Esophagus muscularis mucosa (tissue), 4 donors: Measurements from ENCODE around the genes ZNF420, C19orf33, PSMD8 and GGN.

DNA sequence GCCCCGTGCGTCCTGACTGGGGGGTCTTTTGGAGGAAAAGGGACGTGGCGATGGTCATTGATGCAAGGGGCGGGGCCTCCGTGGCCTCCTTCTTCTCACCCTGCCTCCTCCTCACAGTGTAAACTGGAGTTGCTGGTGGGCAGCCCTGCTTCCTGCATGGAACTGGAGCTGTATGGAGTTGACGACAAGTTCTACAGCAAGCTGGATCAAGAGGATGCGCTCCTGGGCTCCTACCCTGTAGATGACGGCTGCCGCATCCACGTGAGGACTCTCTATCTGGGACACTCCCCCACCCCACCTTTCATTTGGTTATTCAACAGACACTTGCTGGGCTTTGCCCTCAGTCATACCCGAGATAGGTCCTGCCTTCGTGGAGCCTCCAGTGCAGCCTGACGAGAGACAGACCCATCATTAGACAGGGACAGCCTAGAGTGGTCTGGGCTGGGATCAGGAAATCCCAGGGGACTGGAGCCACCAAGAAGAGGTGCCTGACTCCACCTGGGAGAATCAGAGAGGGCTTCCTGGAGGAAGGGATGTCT is 725 bp downstream of the TBCB start:
- PRO-cap: no peak
- RAMPAGE, long total RNA, 4 experiments: no peak in any of the 4 experiments

- PRO-cap: no peak
- RAMPAGE, long total RNA, 4 experiments: no peak in any of the 4 experiments
These were observed 56.9 kb downstream of the ZNF146 start for GRCh38 chr19:36271683-36272269.

DNA sequence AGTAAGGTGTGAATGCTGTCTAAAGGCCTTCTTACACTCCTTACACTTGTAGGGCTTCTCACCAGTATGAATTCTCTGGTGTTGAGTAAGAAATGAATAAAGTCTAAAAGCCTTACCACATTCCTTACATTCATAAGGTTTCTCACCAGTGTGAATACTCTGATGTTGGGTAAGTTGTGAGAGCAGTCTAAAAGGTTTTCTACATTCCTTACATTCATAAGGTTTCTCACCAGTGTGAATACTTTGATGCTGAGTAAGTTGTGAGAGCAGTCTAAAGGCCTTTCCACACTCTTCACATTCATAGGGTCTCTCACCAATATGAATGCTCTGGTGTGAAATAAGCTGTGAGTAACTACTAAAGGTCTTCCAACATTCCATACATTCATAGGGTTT is 38.8 kb downstream of the ZFP14 start:
- PRO-cap: no peak
- RAMPAGE, long total RNA, 4 experiments: no peak in any of the 4 experiments

DNA sequence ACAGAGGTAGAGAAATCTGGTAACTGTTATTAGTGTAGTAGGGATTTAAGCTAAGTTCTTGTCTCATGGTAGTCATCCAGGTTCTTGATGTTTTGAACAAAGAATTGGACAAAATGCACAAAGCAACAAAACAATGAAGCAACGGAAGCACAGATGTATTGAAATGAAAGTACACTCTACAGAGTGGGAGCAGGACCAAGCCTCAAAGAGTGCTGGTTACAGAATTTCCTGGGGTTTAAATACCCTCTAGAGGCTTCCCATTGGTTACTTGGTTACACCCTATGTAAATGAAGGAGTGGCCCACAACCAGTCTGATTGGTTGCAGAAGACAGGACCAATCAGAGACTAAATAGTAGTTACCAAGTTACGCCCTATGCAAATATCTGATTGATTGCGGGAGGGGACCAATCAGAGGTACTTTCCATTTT is 5.3 kb upstream of the ZFP82 start:
- PRO-cap: no peak
- RAMPAGE, long total RNA, 4 experiments: no peak in any of the 4 experiments

GRCh38 chr19:37077520-37078721 is at the start of gene ZNF420:
ZNF420 (plus strand) TSS chr19:37078433.
- PRO-cap: bidirectional peak, plus-strand start at chr19:37078456, minus-strand start at chr19:37078197
- RAMPAGE, long total RNA, 4 experiments: start-site peak on the plus strand in 4 of 4 experiments, at chr19:37078433-37078473 at its widest, 99 to 257 reads per replicate; start-site peak on the minus strand in 2 of 4 experiments, at chr19:37078190-37078351 at its widest, 5 to 10 reads per replicate

- PRO-cap: no peak
- RAMPAGE, long total RNA, 4 experiments: no peak in any of the 4 experiments
These were observed 21.9 kb upstream of the ZNF875 start for GRCh38 chr19:37312257-37313174.

DNA sequence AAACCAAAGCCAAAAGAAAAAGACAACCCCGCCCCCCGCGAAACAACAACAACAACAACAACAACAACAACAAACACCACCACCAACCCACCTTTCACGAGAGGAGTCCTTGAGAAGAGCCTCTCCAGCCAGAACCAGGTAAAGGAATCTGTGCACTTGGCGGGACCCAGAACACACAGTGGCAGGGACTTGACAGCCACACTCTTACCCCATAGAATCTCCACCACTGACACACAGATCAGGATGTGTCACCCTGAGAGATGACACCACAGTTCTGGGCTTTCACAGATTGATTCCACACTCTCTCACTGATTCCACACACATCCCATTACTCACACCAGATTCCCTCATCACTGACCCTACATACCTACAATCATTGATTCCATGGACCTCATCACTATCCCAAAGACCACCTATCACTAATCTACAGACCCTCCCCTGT is 21.3 kb upstream of the ZNF875 start:
- PRO-cap: no peak
- RAMPAGE, long total RNA, 4 experiments: no peak in any of the 4 experiments

DNA sequence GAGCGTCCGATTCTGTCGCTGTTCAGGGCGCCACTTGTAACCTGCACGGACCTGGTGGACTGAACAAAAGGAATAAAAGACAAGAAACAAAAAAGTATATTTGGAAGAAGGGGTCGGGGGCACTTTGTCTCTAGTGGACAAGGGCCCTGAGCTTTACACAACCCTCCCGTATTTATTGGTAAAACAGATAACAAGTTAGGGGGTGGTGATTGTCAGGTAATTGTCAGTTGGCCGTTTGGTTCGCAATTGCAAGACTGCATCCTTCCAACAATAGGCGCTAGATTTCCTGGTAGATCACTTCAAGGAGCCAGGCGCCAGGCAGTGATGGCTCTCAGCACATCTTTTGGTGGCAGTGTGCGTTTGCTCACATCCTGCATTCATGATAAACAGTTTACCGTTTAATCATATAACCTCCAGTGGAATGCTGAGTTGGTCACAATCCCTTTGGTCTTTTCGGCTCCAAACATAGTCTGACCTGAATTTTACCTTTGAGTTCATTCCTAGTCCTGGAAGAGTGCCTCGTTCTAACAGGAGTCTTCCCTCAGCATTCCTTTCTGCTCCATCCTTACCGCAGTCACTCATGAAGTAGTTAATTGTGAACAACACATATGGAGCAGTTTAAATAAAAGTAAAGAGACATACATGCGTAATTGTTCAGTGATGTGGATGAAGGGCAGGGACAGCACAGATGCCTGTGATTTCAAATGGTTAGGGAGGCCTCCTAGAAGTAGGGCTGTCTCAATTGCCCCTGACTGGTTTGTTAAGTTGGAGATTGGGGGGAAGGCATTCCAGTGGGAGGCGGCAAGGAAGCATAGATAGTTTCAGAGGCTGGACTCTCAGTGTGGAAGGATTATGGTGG is 1.2 kb downstream of the ZNF875 start:
- PRO-cap: no peak
- RAMPAGE, long total RNA, 4 experiments: no peak in any of the 4 experiments

- PRO-cap: no peak
- RAMPAGE, long total RNA, 4 experiments: no peak in any of the 4 experiments
These were observed 20.4 kb downstream of the ZNF607 start for GRCh38 chr19:37698973-37699662.

DNA sequence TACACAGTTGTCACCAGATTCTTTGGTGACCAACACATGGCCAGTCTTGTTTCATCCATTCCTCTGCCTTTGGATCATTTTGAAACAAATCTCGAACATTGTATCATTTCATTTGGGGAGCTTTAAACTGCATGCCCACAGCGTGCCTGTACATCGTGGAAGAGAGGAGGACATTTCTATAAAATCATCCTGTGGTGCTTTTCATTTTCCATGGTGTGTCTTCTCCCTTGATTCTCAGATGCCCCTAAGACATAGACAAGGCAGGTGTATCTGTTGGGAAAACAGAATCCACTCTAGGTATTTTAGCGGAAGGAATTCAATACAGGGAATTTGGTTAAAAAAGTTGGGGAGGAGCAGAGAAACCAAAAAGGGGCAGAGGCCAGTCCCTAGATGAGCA is 145.0 kb downstream of the SIPA1L3 start:
- PRO-cap: no peak
- RAMPAGE, long total RNA, 4 experiments: no peak in any of the 4 experiments

DNA sequence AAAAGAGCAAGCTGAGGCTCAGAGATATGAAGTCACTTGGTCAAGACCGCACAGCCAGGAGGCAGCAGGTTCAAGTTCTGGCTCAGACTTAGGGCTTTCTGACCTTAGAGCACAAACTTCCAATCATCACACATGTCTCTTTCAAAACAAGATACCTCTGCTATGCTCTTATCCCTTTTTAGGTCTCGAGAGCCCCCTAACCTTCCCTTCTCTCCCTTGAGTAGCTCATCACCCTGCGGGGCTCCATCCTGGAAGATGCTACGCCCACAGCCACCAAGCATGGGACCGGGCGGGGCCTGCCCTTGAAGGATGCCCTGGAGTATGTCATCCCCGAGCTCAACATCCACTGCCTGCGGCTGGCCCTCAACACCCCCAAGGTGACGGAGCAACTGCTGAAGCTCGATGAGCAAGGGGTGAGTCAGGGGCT is 124.3 kb downstream of the DPF1 start:
- PRO-cap: no peak
- RAMPAGE, long total RNA, 4 experiments: no peak in any of the 4 experiments

DNA sequence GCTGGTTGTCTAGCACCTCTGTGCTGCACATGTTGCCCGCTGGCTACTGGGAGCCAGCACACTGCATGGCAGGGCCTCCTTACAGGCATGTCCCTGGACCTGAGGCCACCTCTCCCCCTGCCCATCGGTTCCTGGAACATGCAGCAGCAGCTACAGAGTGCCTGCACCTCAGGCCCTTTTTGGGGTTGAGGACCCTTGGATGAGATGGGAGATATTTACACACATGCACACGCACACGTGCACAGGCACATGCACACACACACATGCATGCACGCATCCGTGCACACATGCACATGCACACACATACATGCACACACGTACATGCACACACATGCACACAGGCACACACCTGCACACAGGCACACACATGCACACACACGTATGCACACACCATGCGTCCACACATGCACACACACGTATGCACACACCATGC is 112.4 kb downstream of the DPF1 start:
- PRO-cap: no peak
- RAMPAGE, long total RNA, 4 experiments: no peak in any of the 4 experiments

GRCh38 chr19:38172104-38172653 is 51.8 kb downstream of the DPF1 start:
- PRO-cap: no peak
- RAMPAGE, long total RNA, 4 experiments: no peak in any of the 4 experiments

DNA sequence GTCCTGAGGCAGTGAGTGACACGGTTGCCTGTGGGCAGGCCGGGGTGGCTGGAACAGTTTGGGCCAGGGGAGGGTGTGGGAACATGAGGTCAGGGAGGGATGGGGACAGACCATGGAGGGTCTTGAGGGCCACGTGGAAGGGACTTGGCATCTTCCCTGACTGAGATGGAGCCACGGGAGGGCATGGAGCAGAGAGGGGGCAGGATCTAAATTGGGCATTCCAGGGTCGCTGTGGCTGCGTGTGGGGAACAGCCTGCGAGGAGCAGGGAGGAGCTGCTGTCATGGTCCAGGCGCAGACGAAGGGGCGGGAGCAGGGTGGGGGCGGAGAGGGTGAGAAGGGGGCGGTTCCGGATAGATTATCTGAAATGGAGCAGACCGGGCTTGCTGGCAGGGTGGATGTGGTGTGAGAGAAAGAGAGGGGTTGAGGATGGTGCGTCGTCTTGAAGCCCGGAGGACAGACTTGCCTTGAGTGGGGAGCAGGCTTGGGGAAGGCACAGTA is 40.9 kb downstream of the DPF1 start:
- PRO-cap: unidirectional peak, plus-strand start at position 359 of the sequence
- RAMPAGE, long total RNA, 4 experiments: no peak in any of the 4 experiments

DNA sequence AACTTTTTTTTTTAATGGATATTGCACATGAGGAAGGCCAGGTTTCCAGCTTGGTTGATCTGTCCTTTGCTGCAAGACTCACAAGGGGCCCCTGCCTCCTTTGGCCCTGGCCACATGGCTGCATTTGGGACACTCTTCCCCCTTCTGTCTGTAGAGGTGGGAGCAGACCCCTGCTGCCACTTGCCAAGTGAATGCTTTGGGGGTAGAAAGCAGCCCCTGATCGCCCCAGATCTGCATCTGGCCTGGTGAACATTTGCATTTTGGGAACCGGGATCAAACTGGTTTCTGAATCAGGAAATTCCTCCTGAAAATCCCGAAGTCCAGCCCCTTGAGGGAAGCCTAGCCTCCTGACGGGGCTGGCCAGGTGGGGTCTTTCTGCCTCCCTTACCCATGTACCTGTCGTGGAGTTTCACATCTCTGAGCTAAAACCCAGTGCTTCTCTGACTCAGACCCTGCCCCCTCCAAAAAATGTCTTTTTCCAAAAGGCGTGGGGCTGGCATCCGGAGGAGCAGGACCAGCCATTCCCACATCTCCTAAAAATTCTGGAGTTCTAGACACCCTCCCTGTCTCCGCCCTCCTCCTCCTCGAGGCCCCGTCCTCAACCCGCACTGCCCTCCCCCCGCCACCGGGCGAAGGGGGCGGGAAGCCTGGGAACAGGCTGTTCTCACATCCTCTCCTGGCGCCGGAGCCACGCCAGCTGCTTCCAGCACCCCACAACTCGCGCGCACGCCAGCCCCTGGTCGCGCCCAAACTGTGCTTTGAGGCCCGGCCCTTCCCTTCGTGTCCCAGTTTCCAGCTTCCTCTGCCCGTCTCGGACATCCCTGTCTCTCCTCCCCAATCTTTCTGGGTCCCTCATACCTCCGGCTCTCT is 14.7 kb downstream of the DPF1 start:
- PRO-cap: bidirectional peak, plus-strand start at position 788 of the sequence, minus-strand start at position 552 of the sequence
- RAMPAGE, long total RNA, 4 experiments: no peak in any of the 4 experiments

DNA sequence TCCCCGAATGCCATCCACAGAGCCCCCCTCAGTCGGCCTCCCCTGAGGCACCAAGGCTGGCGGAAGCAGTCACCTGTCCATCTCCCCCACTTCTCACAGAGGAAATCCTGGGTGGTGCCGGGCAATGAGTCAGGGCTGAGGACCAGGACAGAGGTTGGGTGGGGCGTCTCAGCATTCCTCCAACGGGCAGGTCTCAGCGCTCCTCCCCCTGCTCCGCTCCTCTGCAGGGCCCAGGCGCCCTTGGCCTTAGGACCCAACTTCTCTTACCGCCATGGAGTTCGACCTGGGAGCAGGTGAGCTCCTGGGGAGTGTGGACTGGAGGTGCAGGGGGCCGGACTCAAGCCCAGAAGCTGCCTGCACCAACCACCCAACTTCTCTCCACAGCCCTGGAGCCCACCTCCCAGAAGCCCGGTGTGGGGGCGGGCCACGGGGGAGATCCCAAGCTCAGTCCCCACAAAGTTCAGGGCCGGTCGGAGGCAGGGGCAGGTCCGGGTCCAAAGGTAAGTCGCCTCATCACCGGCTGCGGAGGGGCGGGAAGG is at the start of gene C19orf33:
Gene C19orf33 (plus strand): TSS at position 261 of the 539 bp plus-strand sequence.
- PRO-cap: bidirectional peak, plus-strand start at position 174 of the sequence, minus-strand start at position 97 of the sequence
- RAMPAGE, long total RNA, 4 experiments: start-site peak on the plus strand in 4 of 4 experiments, centred at positions 223 to 244 of the sequence, 56 to 259 reads per replicate

- PRO-cap: bidirectional peak, plus-strand start at chr19:38374788, minus-strand start at chr19:38374458; unidirectional peak, minus-strand start at chr19:38375198
- RAMPAGE, long total RNA, 4 experiments: start-site peak on the plus strand in 4 of 4 experiments, at chr19:38374737-38374793 at its widest, 552 to 1,139 reads per replicate
These were observed at the start of gene PSMD8 for GRCh38 chr19:38374540-38375652. PSMD8 (plus strand) TSS chr19:38374571.

DNA sequence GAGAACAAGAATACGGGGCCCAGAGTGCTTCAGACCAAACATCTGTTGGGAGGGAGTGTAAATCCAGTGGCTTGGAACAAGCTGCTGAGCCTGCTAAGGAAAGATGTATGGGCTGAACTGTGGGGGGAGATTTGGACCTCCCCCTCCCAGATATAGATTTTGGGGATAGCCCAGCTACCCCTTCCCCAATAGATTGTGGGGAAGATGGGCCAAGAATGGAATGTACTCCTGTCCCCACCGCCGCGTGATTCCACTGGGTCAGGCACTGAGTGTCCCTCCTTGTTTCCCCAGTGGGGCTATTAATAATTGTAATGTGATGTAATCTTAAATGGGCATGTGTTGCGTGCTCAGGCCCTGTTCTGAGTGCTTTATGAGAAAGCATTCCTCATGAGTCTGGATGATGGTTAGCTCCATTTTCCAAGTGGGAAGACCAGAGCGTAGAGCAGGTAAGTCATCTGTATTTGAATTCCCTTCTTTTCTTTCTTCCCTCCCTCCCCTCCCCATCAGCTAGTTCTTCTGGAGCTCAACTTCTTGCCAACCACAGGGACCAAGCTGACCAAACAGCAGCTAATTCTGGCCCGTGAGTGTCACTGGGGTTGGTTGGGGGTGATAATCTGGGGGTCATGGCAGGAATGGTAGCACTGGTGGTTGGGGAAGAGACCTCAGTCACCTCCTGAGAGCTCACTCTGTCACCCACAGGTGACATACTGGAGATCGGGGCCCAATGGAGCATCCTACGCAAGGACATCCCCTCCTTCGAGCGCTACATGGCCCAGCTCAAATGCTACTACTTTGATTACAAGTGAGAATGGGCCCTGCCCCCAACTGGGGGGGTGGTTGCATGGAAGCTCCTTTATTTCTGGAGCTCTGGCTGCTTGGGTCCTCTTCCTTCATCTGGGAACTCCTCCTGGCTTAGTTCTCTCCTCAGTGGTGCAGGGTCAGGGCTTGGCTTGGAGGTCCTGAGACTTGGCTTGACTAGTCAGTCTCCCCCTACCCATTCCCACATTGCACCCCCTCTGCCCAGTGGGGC is 1.6 kb downstream of the PSMD8 start:
- PRO-cap: bidirectional peak, plus-strand start at position 388 of the sequence, minus-strand start at position 255 of the sequence
- RAMPAGE, long total RNA, 4 experiments: no peak in any of the 4 experiments

GRCh38 chr19:38387513-38388528 is at the start of gene GGN:
GGN (minus strand) TSS chr19:38388034.
- PRO-cap: bidirectional peak, plus-strand start at chr19:38387786, minus-strand start at chr19:38387671; bidirectional peak, plus-strand start at chr19:38388191, minus-strand start at chr19:38387988
- RAMPAGE, long total RNA, 4 experiments: no peak in any of the 4 experiments

- PRO-cap: no peak
- RAMPAGE, long total RNA, 4 experiments: no peak in any of the 4 experiments
These were observed 37.6 kb downstream of the MAP4K1 start for GRCh38 chr19:38579993-38580650.